M059J (cell line): Measurements from ENCODE around the genes PHOSPHO2 and METAP1D.

GRCh38 chr2:169630720-169631202 is 46.6 kb downstream of the PPIG start:
- RAMPAGE, long total RNA = no peak

DNA sequence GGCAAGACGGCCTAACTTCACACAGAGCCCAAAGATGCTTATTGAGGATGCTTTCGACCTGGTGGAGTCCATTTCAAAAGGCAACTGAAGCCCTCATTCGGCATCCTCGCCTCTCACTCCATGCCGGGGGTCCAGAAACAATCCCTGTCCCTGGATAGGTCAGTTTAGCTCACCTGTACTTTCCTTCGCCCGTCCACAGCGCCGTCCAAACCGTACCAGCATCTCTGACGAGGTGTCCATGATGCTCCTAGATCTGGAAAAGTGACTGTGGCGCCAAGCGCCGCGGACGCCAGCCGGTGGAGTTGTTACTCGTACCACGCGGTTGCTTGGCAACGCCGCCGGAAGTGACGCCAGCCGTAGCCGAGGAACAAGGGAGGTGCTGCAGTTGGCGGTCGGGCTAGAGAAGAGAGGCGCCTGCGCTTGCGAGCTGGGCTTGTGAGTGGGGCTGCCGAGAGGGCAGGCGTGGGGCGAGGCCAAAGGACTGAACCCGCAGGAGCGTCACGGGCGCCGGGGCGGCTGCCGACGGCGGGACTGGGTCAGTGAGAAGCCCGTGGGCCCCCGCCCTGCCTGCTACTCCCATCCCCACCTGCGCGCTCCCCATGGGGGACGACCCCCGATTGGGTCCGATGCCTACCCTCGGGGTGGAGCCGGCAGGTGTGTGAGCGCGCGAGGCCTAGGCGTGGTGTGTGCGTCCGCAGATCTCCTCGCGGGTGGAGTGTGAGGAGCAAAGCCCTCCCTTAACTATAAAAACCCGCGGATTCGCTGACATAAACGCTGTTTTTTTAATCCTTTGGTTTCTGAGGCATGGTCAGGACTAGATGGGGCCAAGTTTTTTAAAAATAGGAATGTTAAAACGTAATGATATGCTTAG is at the start of gene PHOSPHO2:
PHOSPHO2 (plus strand) TSS at position 382 of the 871 bp plus-strand sequence.
- RAMPAGE, long total RNA = no peak

- RAMPAGE, long total RNA = no peak
These were observed 1.1 kb downstream of the KLHL23 start for GRCh38 chr2:169734546-169735226.

GRCh38 chr2:169761360-169762069 is 27.9 kb downstream of the KLHL23 start:
- RAMPAGE, long total RNA = no peak

DNA sequence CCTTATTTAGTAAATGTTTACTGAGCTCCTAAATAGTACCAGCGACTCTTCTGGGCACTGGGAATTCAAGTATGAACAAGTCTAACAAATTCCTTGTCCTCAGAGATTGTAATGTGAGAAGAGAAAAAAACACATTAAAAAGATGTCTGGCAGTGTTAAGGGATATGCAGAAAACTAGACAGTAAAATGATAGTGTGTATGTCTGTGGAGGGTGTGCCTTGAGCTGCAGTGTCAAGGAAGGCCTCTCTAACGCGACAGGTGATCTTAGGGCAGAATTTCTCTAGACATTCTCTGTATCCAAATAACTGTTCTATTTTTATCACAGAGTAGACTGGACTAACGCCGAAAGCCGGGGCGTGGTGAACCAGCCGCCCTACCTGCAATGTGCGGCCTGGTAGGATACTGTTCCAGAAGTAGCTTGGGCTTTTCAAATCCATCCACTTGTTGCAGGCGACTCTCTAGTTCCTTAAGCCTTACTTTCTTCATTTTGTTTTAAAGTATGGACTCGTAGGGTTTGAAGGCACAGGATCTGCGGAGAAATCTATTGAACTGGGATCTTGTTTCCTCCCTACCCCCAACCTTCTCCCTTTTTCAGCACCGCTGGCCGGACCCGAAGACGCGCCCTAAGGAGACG is 476 bp downstream of the METTL5 start:
- RAMPAGE, long total RNA = no peak

- RAMPAGE, long total RNA = no peak
These were observed 1.2 kb downstream of the UBR3 start for GRCh38 chr2:169828322-169828974.

DNA sequence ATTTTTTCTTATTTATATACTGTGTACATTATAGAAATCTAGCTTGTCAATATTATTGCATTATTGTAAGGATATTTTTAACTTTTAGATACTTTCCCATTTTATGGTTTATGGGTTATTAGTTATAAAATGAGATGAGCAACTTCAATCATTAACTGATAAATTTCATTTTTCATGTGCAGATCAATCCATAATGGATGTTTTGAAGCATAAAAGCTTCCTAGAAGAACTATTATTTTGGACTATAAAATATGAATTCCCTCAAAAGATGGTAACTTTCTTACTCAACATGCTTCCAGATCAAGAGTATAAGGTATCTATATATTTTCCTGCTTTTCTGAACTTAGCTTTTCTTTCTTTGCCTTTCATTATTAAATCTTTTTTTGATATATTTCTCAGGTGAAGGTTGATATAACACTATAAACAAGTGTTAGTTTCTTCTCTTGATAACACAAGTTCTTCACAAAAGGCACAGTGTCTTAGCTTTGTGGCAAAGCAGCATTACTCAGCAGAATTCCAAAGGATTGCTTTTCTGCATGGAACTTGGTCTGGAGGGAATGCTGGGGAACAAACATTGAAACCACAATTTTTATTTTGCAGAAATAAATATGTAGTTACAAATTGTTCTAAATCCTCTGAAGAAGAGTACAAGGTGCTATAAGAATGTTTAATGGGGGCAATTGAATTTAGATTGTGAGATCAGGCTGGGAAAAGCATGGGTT is 67.9 kb downstream of the UBR3 start:
- RAMPAGE, long total RNA = no peak

DNA sequence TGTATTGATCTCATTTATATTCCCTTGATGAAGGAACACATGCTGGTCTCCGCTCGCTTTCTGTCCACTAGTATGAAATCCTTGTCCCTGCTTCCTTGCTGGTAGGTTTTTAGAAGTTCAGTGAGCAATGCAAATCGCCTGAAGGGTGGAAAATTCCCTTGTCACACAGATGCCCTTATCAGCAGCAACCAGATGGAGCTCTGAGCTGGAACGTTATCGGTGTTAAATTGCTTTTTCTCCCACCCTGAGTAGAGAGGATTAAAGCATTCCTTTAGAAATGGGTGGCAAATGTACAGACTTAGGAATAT is 164.1 kb upstream of the MYO3B start:
- RAMPAGE, long total RNA = no peak

GRCh38 chr2:170362680-170363616 is 185.0 kb downstream of the MYO3B start:
- RAMPAGE, long total RNA = no peak

DNA sequence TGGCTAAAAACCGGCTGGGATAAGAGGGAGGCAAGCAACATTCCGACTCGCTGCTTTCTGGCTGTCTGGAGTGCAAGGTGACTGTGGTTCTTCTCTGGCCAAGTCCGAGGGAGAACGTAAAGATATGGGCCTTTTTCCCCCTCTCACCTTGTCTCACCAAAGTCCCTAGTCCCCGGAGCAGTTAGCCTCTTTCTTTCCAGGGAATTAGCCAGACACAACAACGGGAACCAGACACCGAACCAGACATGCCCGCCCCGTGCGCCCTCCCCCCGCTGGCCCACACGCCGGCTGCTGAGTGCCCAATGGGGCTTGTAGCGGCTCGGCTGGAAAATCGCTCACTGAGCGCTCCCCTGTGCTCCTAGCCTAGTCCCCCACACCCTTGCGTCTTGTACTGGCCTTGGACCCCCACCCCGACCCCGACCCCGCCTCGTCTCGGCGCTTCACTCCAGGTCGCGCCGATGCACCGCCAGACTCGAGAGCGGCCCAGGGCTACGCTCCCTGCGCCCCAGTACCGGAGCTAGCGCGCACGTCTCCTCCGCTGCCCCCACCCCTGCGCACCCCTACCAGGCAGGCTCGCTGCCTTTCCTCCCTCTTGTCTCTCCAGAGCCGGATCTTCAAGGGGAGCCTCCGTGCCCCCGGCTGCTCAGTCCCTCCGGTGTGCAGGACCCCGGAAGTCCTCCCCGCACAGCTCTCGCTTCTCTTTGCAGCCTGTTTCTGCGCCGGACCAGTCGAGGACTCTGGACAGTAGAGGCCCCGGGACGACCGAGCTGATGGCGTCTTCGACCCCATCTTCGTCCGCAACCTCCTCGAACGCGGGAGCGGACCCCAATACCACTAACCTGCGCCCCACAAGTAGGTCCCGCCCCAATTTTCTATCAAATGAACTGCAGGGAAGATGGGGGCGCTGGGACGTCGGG is 1.4 kb downstream of the GAD1 start:
- RAMPAGE, long total RNA = no peak

DNA sequence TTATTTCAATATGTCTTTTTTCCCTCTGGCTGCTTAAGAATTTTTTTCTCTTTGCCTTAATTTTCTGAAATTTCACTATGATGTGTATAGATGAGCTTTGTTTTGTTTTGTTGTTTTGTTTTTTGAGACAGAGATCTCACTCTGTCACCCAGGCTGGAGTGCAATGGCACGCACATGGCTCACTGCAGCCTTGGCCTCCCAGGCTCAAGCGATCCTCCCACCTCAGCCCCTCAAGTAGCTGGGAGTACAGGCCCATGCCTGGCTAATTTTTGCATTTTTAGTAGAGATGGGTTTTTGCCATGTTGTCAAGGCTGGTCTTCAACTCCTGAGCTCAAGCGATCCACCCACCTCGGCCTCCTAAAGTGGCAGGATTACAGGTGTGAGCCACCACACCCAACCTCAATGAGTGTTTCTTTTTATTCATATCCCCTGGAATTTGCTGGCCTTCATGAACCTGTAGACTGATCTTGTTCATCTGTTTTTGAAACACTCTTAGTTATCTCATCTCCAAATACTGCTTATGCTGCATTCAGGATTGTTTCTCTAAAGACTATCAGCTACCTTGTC is 110.2 kb downstream of the GORASP2 start:
- RAMPAGE, long total RNA = no peak

GRCh38 chr2:171139711-171140234 is 20.9 kb downstream of the TLK1 start:
- RAMPAGE, long total RNA = no peak

DNA sequence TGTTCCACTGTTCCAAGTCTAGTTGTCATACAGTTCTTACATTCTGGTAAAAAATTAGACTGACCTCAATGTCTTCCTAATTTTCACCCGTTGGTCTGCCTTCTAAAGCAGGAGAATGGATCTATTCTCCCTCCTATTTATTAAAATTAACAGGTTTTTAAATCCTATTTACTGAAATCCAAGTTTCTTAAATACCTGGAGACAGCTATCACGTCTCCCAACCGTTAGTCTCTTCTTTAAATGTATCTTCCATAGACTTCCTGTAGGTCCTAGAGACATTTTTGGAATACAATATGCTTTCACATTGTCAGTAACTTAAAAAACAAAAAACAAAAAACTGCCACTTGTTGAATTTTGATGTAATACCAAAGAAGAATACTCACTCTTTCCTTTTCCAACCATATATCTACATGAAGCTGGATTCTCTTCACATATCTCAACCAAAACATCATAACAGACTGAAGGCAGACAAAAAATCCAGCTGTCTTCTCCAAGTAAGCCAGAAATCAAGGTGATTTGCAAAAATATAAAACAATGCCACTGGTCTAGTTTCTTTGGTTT is 4.8 kb downstream of the TLK1 start:
- RAMPAGE, long total RNA = no peak

DNA sequence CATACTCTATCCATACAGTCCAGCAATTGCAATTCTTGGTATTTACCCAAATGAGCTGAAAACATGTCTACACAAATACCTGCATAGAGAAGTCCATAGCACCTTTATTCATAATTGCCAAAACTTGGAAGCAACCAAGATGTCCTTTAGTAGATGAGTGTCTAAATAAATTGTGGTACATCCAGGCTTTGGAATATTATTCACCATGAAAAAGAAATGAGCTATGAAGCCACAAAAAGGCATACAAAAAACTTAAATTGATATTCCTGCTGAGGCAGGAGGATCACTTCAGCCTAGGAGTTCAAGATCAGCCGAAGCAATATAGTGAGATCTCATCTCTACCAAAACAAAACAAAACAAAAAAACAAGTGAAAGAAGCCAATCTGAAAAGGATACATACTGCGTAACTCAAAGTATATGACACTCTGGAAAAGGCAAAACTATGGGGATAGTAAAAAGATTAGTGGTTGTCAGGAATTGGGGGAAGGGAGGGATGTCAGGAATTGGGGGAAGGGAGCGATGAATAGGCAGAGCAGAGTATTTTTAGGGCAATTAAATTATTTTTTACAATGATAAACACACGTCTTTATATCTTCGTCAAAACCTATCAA is 84.7 kb downstream of the DYNC1I2 start:
- RAMPAGE, long total RNA = no peak

GRCh38 chr2:171999705-172000558 is at the start of gene METAP1D:
Gene METAP1D (plus strand): TSS chr2:171999953.
- RAMPAGE, long total RNA = no peak

DNA sequence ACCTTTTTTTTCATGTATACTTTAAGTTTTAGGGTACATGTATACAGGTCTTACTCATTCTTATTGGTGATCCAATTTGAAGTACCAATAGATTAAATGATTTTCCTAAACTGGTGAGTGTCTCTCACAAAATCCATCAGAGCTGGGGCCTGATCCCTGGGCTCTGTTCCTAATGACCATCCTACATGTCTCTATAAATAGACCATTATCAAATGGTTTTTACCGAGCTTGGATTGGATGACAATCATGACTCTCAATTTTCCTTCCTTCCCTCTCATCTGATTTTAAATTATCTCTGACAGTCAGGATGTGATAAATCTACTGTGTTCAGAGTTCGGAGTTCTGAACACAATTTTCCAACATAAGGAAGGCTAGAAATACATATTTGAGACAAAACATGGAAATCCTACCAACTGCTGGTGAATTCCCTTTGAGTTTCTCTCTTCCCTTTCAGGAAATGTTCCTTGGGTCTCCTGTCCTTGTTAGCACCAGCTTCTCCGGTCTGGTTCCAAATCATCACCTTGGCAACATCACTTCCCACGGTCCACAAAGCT is 139.8 kb upstream of the ITGA6 start:
- RAMPAGE, long total RNA = no peak

GRCh38 chr2:172426760-172427078 is 667 bp upstream of the ITGA6 start:
- RAMPAGE, long total RNA = no peak

- RAMPAGE, long total RNA = no peak
These were observed 22.0 kb downstream of the ITGA6 start for GRCh38 chr2:172448962-172450306.

DNA sequence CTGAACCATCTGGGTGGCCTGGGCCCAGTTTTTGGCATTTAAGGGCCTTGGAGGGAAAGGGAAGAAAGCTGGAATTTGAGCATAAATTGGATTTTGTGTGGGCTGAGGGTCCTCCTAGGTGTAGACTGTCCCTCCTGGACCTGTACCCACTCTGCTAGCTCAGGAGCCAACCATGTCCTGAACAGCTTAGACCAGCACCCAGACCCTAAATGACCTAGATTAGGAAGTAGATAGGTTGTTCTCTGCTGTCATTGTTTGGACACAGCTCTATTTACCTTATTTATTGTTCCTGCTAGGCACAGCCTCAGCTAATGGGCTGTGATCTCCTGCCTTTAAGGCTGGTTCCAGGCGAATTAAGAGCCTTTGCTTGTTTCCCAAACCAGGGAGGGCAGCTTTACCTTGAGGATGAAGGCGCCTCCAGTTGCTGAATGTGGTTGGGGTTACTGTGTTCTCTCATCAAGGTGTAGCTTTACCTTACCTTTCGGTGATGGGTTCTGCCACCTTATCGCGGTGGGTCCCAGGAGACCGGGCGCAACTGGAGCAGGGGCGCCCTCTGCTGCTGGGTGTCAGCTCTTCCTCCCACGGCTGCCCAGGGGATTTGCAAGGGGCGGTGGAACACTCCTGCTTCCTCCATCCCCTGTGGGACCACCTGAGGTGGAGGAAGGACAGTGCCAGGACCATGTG is 34.4 kb downstream of the ITGA6 start:
- RAMPAGE, long total RNA = no peak

DNA sequence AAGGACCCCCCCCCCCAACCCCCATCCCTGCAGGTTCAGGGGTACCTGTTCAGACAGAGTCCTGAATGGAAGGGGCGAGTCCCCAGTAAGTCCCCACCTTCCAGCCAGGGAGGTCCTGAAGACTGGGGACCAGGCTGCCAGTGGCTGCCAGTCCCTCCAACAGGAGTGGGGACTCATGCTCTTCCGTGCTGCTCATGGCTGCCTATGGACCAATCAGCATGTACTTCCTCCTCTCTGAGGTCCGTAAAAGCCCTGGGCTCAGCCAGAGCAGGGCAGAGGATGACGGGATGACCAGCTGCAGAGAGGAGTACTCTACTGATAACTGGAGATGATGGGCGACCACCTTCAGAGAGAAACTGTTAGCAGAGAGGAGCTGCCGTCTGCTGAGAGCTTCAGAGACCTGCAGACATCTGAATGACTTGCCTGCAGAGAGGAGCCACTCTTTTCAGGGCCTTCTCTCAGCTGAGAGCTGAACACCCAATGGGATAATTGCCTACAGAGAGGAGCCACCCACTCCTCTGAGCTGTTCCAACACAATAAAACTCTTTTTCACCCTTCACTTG is 58.4 kb downstream of the PDK1 start:
- RAMPAGE, long total RNA = no peak